Colon Carcinoma Metastatic in the Brain (tissue), 2 donors: ENCODE measurements around the gene SLC2A6.

GRCh38 chr9:132498962-132499464, 83.4 kb upstream of the BARHL1 start:
- PRO-cap, 2 experiments = no peak in any of the 2 experiments

DNA sequence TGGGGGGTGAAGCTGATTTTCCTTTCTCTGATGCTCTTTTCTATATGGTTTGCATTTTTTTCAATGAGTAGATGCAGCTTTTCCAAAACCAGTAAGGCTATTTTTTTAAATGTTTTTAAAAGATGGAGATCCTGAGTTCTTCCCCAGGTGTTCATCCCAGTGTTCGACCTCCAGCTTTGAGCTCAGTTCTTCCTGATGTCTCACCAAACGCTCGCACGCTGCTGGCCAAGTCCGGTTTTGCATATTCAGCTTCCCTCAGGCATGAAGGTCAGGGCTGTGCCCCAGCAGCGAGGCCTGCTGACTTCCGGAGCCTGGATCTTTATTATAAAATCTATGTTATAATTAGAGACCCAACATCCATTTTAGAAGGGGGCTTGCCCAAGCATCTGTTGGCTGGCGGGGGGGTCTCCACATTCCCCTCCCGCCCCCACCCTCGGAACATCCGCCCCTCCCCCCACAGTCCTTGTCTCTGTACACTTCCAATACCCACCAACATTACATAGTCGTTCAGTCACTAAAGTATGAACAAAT, 34.1 kb upstream of the BARHL1 start:
- PRO-cap, 2 experiments = no peak in any of the 2 experiments

- PRO-cap, 2 experiments = peak in 1 of 2 experiments; most common plus-strand start chr9:132669752 (in 1); most common minus-strand start chr9:132669757 (in 1)
These were observed 411 bp downstream of the DDX31 start for GRCh38 chr9:132669339-132669805.

- PRO-cap, 2 experiments = no peak in any of the 2 experiments
These were observed 74.7 kb downstream of the GTF3C4 start for GRCh38 chr9:132744676-132745717.

DNA sequence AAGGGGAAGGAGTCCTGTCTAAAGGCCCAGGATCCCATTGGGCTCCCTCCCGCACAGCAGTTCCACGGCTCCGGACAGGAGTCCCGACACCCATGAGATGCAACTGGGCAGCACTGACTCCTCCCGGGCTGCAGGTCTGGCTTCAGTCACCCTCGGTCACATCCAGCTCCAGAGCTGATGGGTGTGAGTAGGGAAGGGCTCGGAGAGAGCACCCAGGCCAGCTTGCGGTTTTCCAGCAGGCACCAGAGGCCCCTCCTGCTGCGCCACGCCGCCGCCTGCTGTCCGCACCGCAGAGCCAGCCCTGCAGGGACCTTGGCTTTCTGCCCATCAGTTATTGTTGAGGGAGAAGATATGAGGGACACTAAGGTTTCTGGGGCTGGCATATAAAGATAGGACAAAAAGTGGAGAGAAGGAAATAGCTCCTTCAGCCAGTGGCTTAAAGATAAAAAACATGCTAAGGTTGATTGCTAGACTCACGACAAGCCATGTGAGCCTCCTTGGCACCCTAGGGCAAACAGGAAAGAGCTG, 79.1 kb downstream of the AK8 start:
- PRO-cap, 2 experiments = no peak in any of the 2 experiments

DNA sequence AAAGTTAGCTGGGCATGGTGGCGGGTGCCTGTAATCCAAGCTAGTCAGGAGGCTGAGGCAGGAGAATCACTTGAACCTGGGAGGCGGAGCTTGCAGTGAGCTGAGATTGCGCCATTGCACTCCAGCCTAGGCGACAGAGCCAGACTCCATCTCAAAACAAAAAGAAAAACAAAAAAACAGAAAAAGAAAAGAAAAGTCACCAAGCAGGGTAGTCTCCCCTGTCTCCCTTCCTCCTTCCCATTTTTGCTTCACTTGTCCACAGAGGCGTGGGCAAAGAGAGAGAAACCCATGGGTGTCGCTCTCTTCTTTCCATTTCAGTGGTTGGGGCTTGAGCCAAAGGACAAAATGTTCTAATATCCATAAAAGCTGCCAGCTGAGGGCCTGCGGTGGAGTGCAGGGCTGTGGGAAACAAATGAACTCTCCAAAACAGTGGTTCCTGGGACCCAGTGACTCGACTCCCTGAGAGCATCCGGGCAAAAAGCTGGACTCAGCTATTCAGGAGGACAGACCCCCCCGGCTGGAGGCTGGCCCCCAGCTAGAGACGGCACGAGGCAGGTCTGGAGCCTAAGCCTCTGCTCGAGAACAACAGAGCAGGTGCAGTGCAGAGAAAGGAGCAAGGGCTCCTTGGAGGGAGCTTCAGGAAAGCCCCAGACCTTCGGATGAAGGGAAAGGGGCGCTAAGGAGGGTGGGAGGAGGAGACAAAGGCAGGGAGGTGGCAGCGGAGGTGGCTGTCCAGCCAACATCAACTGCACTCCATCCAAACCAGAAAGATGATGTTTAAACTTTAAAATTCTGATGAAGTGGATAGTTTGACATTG, 6.8 kb downstream of the AK8 start:
- PRO-cap, 2 experiments = no peak in any of the 2 experiments

GRCh38 chr9:132896794-132897667, 18.3 kb downstream of the SPACA9 start:
- PRO-cap, 2 experiments = no peak in any of the 2 experiments

DNA sequence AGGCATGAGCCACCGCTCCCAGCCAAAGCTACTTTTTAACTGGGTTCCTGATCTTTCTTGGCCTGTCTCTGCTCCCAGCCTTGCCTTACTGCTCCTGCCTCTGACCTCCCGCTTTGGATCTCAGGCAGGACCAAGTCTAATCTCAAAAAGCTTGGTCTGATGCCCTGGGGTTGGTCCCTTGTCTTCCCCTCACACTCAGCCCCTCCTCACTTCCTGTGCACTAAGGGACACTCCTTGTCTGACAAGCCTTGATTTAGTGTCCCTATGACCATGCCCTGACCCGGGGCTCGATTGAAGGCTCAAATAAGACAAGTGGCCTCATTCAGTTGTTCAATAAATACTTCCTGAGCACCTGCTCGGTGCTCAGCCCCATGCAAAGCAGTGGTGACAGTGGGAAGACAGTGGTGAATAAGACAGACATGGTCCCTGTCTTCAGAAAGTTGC, 3.6 kb upstream of the GTF3C5 start:
- PRO-cap, 2 experiments = no peak in any of the 2 experiments

DNA sequence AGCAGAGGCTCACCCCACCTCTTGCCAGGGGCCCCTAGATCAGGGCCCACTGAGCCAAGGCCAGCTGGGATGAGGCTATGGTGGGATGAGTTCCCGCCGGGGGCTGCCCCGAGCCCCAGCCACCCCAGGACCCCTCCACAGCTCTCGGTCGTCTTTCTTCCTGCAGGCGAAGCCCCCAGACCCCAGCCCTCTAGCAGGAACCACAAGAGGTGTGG, 11.8 kb downstream of the RALGDS start:
- PRO-cap, 2 experiments = no peak in any of the 2 experiments

GRCh38 chr9:133113802-133114446, 7.1 kb downstream of the RALGDS start:
- PRO-cap, 2 experiments = no peak in any of the 2 experiments

DNA sequence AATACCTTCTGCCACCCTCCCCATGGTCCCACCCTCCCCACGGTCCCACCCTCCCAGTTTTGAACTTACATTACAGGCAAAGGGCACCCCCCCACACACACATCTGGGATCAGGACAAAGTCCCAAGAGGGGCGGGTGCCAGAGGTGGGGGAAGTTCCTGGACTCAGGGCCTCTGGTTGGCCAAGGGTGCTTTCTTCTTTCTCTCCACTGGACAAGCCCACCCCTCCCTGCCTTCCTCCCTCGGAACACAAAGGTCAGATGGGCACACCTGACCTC, 19.1 kb upstream of the RALGDS start:
- PRO-cap, 2 experiments = peak in 1 of 2 experiments; most common plus-strand start position 141 of the sequence (in 1)

GRCh38 chr9:133153064-133153998, 10.4 kb downstream of the GBGT1 start:
- PRO-cap, 2 experiments = no peak in any of the 2 experiments

- PRO-cap, 2 experiments = no peak in any of the 2 experiments
These were observed 30.5 kb upstream of the OBP2B start for GRCh38 chr9:133239439-133240024.

DNA sequence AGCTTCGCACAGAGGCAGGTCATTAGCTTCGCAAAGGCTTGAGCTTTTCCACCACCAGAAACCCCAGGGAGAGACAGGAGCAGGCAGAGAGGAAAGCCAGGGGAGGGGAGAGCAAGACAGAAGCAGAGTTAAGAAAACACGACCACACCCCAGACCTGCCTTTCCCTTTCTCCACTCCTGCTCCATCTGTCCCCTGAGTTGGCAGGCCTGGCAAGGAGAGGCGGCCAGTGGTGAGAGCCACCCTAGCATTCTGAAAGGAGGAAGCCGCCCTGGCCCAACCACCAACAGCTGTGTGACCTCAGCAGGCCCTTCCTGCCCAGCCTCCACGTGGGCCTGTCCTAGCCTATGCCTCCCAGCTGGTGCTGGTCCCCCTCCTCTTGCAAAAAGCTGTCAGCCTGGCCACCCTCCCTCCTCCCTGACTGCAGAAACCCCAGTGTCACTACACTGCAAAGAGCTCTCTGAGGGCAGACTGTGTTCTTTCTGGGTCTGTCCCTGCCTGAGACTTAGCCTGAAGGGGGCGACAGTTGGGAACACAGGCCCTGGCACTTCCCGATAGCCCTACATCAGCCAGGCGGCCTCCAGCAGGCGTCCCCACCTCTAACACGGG, 5.8 kb upstream of the SURF6 start:
- PRO-cap, 2 experiments = no peak in any of the 2 experiments

- PRO-cap, 2 experiments = no peak in any of the 2 experiments
These were observed 2.1 kb downstream of the RPL7A start for GRCh38 chr9:133349890-133350687.

DNA sequence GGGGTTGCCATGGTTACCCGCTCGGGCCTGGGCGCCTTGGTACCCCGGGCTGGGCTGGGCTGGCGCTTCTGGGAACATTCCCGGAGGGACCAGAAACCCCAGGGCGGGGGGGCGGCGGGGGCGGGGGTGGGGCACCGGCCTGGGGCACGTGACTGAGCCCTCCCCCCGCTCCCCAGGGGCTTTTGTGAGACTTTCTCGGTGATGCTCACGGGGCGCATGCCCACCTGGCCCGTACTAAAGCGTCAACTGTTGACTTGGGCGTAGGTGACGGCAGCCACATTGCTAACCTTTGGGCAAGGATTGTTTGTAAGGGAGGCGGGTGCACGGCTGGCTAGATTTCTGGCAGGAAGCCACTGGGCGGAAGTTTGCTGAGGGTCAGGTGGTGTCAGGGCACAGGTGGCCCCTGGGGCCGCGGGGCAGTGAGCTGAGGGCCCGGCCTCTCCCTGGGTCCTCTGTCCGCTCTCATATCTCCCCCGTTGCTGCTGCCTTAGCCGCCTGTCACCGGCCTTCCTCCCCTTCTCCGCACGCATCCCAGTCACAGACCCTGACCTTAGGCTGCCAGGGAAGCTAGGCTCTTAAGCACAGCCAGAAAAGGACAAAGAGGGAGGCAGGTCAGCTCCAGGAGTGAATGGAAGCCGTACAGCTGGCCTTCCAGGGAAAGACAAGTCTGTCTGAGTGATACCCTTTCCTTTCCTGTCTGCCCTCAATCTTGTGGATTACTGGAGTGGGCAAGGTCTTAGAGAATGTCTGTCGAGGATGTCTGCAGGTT, 765 bp downstream of the CACFD1 start:
- PRO-cap, 2 experiments = peak in 1 of 2 experiments; most common plus-strand start position 187 of the sequence (in 1); most common minus-strand start position 251 of the sequence (in 1)

GRCh38 chr9:133478898-133479912, at the start of gene SLC2A6:
TSS of gene SLC2A6 (minus strand) at chr9:133479099.
- PRO-cap, 2 experiments = peak in 1 of 2 experiments; most common minus-strand start chr9:133479136 (in 1)

DNA sequence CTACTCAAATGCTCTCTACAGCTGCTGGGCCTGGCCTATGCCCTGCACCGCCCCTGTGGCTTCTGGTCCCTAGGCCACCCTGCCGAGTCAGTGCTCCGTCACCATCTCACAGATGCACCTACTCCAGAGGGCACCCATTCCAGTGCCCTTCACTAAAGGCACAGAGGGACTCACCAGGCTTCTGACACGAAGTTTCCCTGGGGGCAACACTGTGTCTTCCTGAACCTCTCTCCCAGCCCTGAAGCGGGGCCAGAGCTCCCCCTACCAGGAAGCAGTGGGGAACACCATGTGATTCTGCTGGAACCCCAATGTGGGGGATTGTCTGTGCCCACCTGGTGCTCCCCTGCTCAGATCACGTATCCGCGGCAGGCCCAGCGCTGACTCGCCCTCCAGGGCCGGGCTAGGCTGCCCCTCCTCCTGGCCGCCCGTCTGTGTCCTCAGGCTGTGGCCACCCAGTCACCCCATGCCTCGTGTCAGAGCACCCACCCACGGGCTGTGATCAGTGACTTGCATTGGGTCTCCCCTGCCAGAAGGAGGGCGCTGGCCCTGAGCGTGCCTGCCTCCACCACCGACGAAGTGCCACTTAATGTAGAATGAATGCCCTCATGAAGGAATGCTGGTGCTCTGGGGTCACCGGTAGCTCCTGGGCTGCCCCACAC, 22.3 kb downstream of the SARDH start:
- PRO-cap, 2 experiments = no peak in any of the 2 experiments

GRCh38 chr9:133791547-133792264, 53.6 kb upstream of the SARDH start:
- PRO-cap, 2 experiments = no peak in any of the 2 experiments

GRCh38 chr9:133805453-133806270, 67.5 kb upstream of the SARDH start:
- PRO-cap, 2 experiments = no peak in any of the 2 experiments